Skin of body (tissue), 2 donors: ENCODE measurements around a stretch of chr4.

DNA sequence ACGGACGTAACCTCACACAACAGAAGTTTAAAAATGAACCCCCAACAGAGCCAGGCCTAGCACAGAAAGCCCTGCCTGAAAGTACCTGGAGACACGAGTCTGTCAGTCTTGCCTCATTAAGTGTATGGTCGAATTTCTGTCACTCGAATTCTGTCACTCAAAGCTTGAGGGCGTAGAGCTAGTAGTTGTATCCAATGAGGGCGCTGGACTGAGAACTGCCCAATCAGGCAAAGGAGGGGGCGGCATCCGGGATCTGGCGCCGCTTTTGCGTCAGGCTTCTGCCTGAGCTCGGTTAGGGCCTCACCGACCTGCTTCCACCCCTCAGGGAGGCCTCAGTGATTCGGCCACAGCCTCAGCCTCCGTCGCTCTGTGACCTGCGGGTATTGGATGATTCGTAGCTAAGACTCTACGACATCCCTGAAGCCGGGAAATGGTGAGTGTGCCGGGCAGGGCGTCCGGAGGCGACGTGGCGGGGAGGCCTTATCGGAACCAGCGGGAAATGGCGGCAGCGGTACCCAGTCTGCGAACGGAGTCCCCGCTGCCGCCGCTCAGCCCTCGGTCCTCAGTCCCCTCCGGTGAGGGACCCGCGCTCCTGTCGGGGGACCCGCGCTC lies 88.2 kb downstream of the ZNF718 start:
- RAMPAGE, long total RNA, result no peak

- RAMPAGE, long total RNA, result no peak
These were observed 614 bp upstream of the ZNF141 start for GRCh38 chr4:336661-337738.

DNA sequence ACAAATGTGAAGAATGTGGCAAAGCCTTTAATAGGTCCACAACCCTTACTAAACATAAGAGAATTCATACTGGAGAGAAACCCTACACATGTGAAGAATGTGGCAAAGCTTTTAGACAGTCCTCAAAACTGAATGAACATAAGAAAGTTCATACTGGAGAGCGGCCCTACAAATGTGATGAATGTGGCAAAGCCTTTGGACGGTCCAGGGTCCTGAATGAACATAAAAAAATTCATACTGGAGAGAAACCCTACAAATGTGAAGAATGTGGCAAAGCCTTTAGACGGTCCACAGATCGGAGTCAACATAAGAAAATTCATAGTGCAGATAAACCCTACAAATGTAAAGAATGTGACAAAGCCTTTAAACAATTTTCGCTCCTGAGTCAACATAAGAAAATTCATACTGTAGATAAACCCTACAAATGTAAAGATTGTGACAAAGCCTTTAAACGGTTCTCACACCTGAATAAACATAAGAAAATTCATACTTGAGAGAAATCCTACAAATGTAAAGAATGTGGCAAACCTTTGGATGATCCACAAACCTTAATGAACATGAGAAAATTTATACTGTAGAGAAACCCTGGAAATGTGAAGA lies 35.9 kb downstream of the ZNF141 start:
- RAMPAGE, long total RNA, result no peak

- RAMPAGE, long total RNA, result no peak
These were observed 31.5 kb downstream of the ZNF721 start for GRCh38 chr4:467322-467896.

GRCh38 chr4:532226-533171 lies 33.5 kb downstream of the PIGG start:
- RAMPAGE, long total RNA, result no peak

DNA sequence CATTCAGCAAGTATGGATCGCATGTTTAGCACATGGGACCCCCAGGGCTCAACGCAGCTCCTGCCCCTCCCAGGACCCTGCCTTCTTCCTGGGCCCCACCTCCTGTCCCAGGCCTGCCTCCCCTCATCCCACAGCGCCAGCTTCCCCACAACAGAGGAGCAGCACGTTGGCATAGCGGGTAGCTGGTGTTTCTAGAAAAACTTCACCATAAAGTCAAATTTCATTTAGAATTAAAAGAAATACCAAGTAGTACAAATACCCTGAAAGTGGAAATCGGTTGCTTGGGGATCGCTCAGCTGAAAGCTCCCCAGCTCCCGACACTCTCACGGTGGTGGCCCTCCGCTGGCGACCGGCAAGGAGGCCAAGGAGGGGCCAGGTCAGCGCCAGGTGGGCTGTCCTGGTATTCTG lies 32.1 kb downstream of the PCGF3 start:
- RAMPAGE, long total RNA, result no peak

DNA sequence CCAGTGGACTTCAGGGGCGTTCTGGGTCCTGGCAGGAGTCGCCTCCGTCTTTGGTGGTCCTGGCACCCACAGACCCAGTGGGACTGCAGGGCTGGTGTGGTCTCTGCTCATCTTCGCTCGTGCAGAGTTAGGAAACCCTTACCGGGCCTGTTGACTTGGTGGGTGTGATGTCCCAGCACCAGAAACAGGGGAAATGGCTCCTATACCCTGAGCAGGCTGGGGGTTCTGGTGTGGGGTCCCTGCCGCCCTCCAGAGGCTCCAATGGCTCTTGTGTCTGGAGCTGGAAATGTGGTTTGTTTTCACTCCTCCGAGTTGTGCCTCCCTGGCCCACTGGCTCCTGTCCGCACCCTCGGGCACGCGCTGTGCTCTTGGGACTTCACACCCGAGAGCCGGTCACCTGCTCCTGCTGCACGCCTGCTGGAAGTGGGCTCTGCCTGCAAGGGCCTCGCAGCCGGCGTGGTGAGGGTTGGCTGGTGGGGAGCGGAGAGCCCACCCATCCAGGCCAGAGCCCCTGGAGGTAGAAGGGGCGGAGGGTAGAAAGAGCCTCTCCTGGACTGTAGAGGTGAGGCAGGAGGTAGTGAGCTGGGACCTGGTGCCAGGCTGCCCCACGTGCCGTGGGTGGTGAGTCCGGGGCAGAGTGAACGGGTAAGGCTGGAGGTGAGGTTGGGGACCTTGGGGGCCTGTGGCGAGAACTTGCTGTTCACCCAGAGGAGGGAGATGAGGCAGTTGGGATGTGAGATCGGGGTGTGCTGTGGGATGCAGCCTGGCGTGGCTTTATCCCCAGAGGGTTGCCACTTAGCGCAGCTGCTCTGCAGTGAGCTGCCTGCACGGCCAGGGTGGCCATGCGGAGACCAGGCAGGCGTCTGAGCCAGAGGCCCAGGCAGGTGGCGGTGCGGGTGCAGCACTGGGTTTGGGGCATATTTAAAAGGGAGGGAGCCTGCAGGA lies 48.6 kb downstream of the PCGF3 start:
- RAMPAGE, long total RNA, result no peak

GRCh38 chr4:762366-763285 lies 57.0 kb downstream of the PCGF3 start:
- RAMPAGE, long total RNA, result no peak

GRCh38 chr4:775149-776448 lies 50.3 kb downstream of the CPLX1 start:
- RAMPAGE, long total RNA, result no peak

DNA sequence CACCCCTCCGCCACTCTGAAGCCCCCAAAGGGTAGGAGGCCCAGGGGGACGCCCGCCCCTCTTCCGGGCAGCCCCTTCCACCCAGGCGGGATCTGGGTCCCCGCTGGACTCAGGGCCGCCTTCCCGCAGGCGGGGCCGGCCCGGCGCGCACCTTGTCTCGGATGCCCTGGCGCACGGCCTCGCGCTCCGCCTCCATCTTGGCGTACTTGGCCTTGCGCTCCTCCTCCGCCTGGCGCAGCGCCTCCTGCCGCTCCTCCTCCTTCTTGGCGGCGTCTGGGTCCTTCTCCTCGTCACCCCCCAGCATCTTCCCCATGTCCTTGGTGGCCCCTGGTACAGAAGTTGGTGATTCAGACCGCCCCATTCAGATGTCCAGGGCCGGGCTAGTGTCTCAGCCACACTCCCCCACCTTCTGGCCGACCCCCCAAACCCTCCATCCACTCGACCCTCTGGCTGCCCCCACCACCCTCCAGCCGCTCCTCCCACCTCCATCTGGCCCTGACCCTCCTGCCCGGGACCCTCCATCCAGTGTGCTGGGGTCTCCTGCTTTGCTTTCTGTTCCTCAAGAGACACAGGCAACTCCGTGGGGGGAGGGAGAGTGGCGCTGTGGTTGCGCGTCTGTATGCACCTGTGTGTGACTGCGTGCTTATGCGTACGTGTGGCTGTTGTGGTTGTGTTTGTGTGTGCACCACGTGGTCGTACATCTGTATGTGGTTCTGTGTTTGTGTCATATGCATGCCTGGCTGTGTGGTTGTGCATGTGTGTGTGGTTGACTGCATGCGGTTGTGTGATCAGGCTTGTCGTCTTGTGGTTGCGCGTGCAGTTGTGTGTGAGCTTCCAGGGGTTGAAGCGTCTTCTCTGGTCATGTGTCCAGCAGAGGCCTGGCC lies 33.4 kb downstream of the CPLX1 start:
- RAMPAGE, long total RNA, result no peak

- RAMPAGE, long total RNA, result no peak
These were observed 456 bp upstream of the IDUA start for GRCh38 chr4:986348-986828.

- RAMPAGE, long total RNA, result no peak
These were observed 17.9 kb downstream of the SPON2 start for GRCh38 chr4:1154043-1155370.

GRCh38 chr4:1222135-1223050 lies 26.5 kb downstream of the CTBP1 start:
- RAMPAGE, long total RNA, result no peak

GRCh38 chr4:1235164-1236257 lies 13.4 kb downstream of the CTBP1 start:
- RAMPAGE, long total RNA, result no peak

- RAMPAGE, long total RNA, result no peak
These were observed 7.7 kb downstream of the CTBP1 start for GRCh38 chr4:1241229-1241718.

DNA sequence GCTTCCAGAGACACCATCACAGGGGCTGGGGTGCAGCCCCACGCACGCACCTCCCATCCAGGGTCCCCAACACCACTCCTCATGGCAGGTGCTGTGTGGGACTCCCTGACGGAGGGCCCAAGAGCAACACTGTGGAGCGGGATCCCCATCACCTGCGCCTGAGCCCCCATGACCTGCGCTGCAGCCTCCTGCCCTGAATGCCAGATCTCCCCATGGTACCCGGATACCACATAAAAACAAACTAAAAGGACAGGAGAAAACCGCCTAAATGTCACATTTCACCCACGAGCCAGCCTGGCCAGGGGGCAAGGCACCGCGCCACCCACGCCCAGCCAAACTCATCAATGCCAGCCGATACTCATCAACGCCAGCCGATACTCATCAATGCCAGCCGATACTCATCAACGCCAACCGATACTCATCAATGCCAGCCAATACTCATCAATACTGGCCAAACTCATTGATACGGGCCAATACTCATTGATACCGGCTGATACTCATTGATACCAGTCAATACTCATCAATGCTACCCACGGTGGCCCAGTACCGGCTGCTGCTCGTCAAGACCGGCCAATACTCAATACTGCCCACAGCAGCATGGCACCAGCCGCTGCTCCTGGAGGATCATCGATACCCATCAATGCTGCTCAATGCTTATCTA lies 6.2 kb downstream of the CTBP1 start:
- RAMPAGE, long total RNA, result no peak

GRCh38 chr4:1297743-1298182 lies 8.1 kb downstream of the MAEA start:
- RAMPAGE, long total RNA, result no peak

GRCh38 chr4:1349341-1350347 lies 2.6 kb downstream of the UVSSA start:
- RAMPAGE, long total RNA, result no peak

- RAMPAGE, long total RNA, result no peak
These were observed 135.8 kb downstream of the FAM53A start for GRCh38 chr4:1548163-1548921.

DNA sequence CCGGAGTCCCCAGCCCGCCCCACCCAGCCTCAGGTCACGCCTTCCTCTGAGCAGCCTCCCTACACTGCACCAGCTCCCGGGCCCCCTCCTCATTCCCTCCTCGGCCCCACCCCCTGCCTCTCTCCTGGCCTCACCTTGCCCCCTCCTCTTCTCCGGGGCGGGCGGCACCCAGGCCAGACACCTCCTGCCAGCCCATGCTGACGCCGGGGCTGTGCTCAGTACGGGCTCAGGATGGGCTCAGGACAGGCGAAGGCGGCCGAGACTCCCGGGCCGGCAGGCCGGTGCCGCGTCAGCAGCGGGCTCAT lies 127.4 kb downstream of the FAM53A start:
- RAMPAGE, long total RNA, result no peak